Frontal cortex (tissue), 2 donors: ENCODE data around the genes APOBEC3G and ENTHD1.

- RAMPAGE, long total RNA: no peak
Observed at GRCh38 chr22:38963908-38964497, 6.6 kb downstream of the APOBEC3A start.

GRCh38 chr22:39076813-39077419, at the start of gene APOBEC3G:
TSS of gene APOBEC3G (plus strand) at chr22:39077275.
- RAMPAGE, long total RNA: no peak

GRCh38 chr22:39087448-39088405, 9.3 kb upstream of the APOBEC3H start:
- RAMPAGE, long total RNA: no peak

GRCh38 chr22:39148566-39149482, 3.7 kb downstream of the CBX7 start:
- RAMPAGE, long total RNA: no peak

DNA sequence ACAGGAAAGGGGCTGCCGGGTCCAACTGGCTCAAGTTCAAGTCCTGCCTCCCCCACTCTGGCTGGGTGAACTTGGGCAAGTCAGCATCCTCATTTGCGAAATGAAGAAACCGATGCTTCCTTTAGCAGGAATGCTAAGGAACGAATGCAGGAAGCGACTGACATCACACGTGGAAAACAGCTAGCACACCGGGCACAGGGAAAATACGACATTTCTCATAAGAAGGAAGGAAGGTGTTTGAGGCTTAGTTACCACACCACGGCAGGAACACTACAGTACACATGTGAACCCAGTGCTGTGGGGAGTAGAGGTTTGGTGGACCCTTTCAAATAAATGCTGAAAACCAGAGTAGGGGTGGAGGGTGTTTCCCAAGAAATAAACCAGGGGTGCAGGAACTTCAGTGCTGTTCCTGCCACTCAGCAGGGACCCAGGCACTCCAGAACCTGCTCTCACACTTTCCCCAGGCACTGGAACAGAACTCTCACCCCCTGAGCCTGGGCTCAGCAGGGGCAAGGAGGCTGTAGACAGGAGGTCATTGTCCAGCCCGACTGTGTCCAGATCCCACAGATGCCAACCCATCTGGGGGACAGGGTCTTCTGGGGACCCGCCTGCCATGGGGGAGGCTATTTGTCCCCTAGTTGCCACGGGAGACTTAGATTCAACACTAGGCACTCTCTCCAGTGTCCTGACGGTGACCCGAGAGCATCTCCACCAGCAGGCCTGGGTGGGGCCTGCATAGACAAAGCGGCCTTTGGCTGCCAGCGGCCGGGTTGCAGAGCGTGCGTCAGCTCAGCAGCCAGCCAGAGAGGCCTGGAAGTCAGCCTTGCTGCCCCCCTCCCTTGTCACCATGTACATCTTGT, 32.7 kb upstream of the CBX7 start:
- RAMPAGE, long total RNA: no peak

GRCh38 chr22:39233353-39234228, 11.2 kb downstream of the PDGFB start:
- RAMPAGE, long total RNA: no peak

DNA sequence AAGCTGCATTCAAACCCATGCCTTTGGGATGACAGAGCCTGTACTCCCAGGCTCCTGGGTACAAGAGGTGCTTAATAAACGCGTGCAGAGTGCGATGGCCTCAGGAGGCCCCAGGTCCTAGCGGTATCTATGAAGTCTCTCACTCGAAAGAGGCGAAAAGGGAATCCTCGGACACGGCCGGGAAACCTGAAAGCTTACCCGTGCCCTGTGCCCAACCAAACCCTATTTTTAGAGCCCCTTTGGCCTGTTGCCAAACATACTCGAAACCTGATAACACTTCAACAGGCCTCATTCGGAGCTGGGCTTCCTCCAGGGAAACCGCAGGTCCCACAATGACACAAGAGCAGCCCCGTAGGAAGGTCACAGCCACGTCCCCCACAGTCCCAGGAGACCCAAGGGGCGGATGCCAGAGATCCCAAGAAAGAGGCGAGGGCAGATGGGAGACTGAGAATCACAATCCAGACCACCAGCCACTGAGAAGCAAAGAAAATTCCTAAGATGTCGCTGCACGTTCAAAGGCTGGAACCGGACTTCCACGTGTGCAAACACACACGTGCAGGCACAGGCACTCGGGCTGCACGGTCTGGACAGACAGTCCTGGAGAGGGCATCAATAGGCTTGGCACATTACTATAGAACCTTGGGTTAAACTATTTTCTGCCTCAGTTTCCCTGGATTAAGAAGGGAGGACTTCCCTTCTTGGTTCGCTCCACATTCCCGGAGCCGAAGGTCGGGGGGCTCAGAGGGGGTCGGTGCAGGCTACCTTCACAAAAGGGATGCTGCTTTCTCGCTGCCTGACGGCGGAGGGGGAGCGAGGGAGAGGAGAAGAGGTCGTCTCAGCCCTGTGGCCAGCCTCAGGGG, 8.2 kb downstream of the PDGFB start:
- RAMPAGE, long total RNA: no peak

DNA sequence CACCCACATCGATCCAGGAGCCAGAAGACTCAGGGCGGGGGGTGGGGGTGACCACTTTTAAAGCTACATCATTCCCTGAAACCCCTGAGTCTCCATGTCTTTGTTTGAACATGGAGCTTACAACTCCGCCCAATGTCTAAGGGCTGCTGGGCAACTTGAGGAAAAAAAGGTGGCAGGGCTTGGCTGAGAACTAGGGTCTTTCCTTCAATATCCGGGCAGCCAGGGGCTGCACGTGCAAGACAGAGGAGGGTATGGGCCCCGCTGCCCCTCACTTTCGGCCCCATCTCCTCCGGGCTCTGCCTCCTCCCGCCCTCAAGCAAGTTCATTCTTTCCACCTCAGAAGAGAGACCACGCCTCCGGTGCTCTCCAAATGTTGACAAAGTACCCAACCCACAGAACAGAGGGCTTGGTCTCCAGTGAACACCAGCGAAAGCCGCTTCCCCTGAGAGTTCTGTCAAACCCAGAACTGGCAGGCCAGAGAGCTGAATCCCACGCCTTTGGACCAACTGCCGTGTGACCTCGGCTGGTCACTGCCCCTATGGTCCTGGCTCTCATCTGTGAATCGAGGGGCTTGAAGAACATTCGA, 7.4 kb downstream of the PDGFB start:
- RAMPAGE, long total RNA: no peak

DNA sequence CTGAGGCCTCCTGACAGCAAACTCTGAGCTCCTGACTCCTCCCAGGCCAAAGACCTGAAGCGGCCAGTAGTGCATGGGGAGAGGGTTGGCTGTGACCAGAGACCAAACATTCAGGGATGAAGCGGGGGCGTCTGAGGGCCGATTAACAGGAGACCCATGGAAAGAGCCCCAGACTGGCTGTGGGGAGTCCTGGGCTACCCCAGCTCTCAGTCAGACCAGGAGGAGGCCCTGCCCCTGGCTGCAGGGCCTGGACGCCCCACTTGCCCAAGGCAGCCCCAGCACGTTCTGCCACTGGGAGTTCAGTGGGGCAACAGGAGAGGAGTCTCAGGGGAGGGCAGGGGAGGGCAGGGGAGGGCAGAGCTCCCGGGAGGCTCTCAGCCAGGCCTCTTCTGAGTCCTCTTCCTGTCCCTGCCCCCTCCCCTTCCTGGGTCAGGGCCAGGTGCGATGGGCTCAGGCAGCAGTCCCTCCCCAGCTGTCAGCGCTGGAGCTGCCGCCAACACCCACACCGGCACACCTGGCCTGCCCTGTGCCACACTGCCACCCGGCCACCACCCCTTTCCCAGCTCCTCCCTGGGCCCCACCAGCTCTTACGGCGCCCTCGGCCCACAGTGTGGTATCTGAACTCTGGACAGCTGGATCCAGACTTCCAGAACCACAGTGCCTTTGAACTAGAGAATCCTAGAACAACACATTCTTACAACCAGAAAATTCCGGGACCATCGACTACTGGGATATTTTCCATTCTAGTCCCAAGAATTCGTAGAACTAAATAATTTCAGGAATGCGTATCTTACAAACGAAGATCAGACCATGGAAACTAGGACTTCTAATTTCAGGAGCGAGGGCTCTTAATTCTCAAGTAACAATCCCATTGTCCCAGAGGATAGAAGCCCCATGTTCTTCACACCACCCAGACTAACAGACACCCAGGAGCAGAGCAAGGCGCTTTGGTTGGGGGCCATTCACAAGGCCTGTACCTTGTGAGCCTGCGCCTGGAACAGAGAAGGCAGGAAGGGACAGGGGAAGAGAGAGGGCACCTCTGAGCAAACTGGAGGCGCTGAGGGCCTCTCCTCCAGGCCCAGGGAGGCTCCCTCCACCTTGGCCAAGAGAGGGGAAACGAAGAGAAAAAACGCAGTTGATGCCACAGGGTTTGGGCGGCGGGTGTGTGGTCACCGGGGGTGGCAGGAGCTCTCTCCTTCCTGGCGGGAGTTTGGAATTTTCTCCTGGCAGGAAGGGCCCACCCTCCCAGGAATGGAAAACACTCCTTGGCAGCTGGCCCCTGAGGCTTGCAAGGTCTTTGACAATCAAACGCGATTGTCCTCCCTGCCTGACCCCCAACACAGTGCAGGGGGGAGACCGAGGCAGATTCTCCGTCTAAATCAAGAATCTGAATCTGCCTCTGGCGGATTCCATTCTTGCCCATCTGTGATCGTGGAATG, 21.6 kb downstream of the RPL3 start:
- RAMPAGE, long total RNA: no peak

GRCh38 chr22:39311933-39312697, 7.3 kb downstream of the RPL3 start:
- RAMPAGE, long total RNA: no peak

- RAMPAGE, long total RNA: no peak
Observed at GRCh38 chr22:39313471-39314532, 5.6 kb downstream of the RPL3 start.

DNA sequence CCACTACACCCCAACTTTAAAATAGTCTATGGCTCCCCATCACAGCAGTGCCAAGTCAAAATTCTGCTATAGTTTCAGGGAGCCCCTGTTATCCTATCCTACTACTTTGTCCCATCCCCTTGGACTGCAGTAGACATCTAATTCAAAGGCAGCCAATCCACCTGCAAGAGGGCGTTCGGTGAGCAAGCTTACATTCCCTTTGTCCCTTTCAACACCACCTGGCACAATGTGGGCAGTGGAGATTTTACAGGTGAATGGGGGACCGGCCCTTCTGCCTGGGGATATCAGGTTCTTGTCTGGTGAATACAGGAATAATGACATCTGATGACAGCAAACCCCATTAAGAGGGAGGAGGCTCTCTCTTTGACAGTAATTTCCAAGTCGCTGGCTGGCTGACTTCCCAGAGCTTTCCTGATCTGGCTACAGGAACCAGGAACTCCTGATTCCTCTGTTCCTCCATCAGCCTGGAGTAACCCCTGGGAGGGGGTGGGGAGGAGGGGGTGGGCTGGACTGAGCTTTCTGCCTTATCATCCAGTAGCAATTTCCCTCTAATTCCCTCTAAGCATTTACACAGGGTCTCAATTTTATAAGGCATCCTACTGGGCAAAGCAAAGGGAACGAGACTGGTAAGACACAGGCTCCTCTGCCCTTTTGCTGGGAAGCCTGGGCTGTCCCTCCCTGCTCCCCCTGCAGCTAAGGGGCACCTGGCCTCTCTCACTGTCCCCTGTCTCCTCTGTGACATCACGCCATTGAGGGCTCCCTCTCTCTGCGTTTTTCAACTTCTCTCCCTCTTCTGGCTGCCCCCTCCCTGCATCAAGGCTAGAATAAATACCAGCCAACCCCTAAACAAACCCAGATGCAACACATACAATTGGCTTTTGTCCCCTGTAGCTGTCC, 3.7 kb upstream of the MIEF1 start:
- RAMPAGE, long total RNA: no peak

GRCh38 chr22:39634335-39635135, 64.0 kb downstream of the CACNA1I start:
- RAMPAGE, long total RNA: no peak

GRCh38 chr22:39658397-39658910, 87.9 kb downstream of the CACNA1I start:
- RAMPAGE, long total RNA: no peak

- RAMPAGE, long total RNA: no peak
Observed at GRCh38 chr22:39874916-39875361, 18.6 kb downstream of the ENTHD1 start.

- RAMPAGE, long total RNA: no peak
Observed at GRCh38 chr22:39893238-39894062, at the start of gene ENTHD1. TSS of gene ENTHD1 (minus strand) at chr22:39893760.

GRCh38 chr22:40116319-40116830, 61.4 kb upstream of the TNRC6B start:
- RAMPAGE, long total RNA: no peak

- RAMPAGE, long total RNA: no peak
Observed at GRCh38 chr22:40125645-40125947, 52.1 kb upstream of the TNRC6B start.

DNA sequence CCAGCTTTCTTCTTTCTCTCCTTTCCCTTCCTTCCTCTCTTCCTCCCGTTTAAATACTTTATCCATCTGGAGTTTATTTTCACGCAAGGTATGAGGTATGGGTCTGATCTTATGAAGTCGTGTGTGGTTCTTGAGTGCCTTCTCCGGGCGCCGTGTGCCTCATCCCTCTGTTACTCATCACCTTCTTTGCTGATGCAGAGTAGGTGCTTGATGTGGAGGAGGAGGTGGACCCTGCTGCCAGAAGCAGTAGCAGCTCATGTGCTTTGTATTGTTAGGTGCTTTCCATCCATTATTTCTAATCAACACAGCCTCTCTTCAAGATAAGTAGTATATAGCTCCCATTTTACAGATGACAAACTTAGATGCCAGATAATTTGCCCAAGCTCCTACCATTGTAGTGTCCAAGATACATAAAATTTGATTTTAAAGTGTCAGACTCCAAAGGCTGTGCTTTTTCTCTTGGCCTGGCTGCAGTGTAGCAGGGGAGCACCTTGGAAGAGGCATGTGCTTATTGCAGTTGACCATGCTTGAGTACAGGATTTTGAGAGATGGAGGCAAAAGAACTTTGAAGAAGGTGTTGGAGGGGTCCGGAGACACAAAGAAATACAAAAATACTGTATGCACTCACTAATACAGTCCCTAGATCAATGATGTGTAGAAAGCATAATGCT, 47.1 kb downstream of the TNRC6B start:
- RAMPAGE, long total RNA: no peak

- RAMPAGE, long total RNA: no peak
Observed at GRCh38 chr22:40327329-40327935, 18.9 kb upstream of the ADSL start.